ENCODE measurements around a stretch of chr1.

DNA sequence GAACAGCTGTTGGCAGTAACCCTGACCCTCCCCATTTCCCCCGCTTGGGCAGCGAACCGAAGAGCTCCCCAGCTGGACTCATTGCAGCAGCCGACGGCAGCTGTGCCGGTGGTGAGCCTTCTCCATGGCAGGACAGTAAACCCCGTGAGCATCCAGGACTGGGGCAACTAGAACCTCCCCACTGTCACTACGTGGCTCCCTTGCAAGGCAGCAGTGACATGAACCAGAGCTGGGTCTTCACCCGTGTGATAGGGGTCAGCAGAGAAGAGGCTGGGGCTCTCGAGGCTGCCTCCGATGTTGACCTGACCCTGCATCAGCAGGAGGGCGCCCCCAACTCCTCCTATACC lies 661 bp downstream of the KLHDC7A start:
- RAMPAGE, long total RNA: no peak
- RRBS, 2 experiments: no CpG with 5 or more reads among the region's 12 CpGs
CAGE:
- cytosol, long polyA minus RNA: no peak
- cytosol, long polyA plus RNA: no peak
- long polyA plus RNA: no peak
- nucleolus, long total RNA: no peak
- nucleus, long polyA plus RNA: no peak
- nucleus, long total RNA: no peak

DNA sequence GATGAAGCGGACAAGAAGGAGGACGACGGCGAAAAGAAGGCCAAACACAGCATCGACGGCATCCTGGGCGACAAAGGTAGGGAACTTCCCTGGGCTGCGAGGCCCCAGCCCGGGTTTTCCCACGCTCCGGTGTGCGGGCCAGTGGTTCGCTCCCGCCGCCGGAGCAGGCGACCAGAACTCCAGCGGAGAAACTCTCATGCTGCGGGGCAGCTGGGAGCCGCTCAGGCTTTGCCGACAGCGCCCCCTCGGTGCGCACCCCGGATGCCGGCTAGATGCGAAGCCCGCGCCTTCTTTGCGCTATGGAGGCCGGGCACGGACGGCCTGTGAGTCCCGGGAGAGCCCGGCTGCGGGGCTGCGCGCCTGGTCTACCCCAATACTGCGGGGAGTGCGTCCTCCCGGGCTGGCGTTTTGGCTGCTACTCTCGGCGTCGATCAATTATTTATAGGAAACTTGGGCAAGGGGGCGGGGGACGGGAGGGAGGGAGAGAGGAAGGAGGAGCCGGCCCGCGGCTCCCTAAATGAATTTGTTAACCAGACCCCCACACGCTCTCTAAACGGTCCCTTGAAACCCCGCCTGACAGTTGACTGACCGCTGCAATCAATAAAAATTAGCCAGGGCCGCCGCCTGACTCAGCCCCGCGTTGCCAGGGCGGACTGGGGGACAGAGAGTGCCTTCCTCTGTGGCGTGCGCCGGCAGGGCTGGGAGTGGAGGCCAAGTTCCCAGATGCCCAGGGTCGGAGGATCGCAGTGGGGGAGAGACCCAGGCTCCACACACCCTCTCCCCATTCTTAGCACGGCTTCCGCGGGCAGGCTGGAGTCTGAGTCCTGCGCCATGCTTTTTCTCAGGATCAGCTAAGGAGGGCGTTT lies 5.9 kb downstream of the PAX7 start:
- RAMPAGE, long total RNA: no peak
- RRBS, 2 experiments: 8 to 25% methylated on average over 17 to 21 of the region's 69 CpGs
CAGE:
- cytosol, long polyA minus RNA: no peak
- cytosol, long polyA plus RNA: no peak
- long polyA plus RNA: no peak
- nucleolus, long total RNA: no peak
- nucleus, long polyA plus RNA: no peak
- nucleus, long total RNA: no peak

DNA sequence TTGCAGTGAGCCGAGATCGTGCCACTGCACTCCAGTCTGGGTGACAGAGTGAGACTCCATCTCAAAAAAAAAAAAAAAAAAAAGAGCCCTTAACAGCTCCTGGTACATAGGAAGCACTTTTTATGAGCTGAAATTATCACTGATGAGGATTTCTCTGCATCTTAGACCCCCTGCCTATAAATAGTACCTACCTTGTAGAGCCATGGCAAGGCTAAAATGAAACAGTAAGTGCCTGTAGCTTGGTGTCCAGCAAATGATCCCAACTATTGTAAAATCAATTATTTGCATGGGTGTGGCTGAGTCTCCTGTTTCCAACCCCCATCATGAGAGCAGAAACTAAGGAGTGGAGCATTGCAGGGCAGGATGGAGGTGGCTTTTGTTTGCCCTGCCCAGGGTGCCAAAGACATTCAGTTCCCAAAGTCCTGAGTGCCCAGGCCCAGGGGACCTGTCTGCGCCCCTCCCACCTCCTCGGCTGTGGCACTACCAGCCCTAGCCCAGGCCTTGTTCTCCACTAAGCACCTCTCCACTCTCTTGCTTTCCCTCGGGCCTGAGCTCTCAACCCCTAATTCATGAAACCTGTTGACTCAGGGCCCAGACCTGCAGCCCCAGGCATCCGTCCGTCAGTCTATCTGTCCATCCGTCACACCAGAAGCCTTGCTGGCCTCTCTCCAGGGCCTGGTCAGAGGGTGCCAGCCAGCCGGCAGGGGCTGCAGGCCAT lies 39.5 kb downstream of the PAX7 start:
- RAMPAGE, long total RNA: no peak
- RRBS, 2 experiments: no CpG with 5 or more reads among the region's 9 CpGs
CAGE:
- cytosol, long polyA minus RNA: no peak
- cytosol, long polyA plus RNA: no peak
- long polyA plus RNA: no peak
- nucleolus, long total RNA: no peak
- nucleus, long polyA plus RNA: no peak
- nucleus, long total RNA: no peak

DNA sequence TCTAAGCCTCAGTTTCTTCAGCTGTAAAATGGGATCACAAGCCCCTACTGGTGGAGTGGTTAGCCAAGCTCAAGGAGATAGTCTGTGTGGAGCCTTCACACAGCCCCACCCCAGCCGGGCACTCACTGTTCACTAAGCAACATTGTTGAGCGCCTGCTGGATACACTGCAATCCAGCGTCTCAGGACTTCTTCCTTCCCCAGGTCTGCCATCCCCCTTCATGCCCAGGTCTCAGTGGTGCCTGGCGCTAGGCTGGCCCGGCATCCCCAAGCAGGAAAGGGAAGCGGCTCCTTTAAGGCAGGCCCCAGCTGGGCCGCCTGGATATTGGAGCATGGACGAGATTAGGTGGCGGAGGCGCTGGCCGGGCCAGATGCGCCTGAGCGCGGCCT lies 75.6 kb downstream of the TAS1R2 start:
- RAMPAGE, long total RNA: no peak
- RRBS, 2 experiments: 30% methylated on average over 6 of the region's 14 CpGs; no CpG with 5 or more reads in 1 of the 2 experiments
CAGE:
- cytosol, long polyA minus RNA: no peak
- cytosol, long polyA plus RNA: no peak
- long polyA plus RNA: no peak
- nucleolus, long total RNA: no peak
- nucleus, long polyA plus RNA: no peak
- nucleus, long total RNA: no peak

DNA sequence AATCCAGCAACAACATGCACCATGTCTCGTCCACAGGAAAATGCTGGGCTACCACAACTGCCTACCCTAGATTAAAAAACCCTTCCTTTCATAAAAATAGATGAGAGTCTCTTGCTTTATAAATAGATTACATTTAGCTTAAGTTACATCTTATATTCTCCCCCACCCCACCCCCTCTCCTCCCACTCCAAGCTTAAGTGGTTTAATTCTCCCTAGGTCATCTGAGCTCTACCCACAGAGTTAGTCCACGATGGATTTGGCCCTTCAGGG lies 2.9 kb upstream of the ALDH4A1 start:
- RAMPAGE, long total RNA: no peak
- RRBS, 2 experiments: no CpG with 5 or more reads among the region's 2 CpGs
CAGE:
- cytosol, long polyA minus RNA: no peak
- cytosol, long polyA plus RNA: start-site peak on the minus strand centred at position 157 of the sequence, 34 bp wide, 41 and 42 reads in 2 replicates
- long polyA plus RNA: no peak
- nucleolus, long total RNA: no peak
- nucleus, long polyA plus RNA: no peak
- nucleus, long total RNA: no peak

GRCh38 chr1:18908776-18909628 lies 6.6 kb upstream of the ALDH4A1 start:
- RAMPAGE, long total RNA: no peak
- RRBS, 2 experiments: no CpG with 5 or more reads among the region's 16 CpGs
CAGE:
- cytosol, long polyA minus RNA: no peak
- cytosol, long polyA plus RNA: no peak
- long polyA plus RNA: no peak
- nucleolus, long total RNA: no peak
- nucleus, long polyA plus RNA: no peak
- nucleus, long total RNA: no peak

GRCh38 chr1:18914847-18915331 lies 12.5 kb upstream of the ALDH4A1 start:
- RAMPAGE, long total RNA: no peak
- RRBS, 2 experiments: no CpG with 5 or more reads among the region's 3 CpGs
CAGE:
- cytosol, long polyA minus RNA: no peak
- cytosol, long polyA plus RNA: no peak
- long polyA plus RNA: no peak
- nucleolus, long total RNA: no peak
- nucleus, long polyA plus RNA: no peak
- nucleus, long total RNA: no peak

GRCh38 chr1:18925996-18927029 lies 24.0 kb upstream of the ALDH4A1 start:
- RAMPAGE, long total RNA: no peak
- RRBS, 2 experiments: no CpG with 5 or more reads among the region's 15 CpGs
CAGE:
- cytosol, long polyA minus RNA: no peak
- cytosol, long polyA plus RNA: no peak
- long polyA plus RNA: no peak
- nucleolus, long total RNA: start-site peak on the plus strand at chr1:18926841-18926879, 14 reads
- nucleus, long polyA plus RNA: no peak
- nucleus, long total RNA: no peak

GRCh38 chr1:18935670-18936371 lies 20.7 kb downstream of the IFFO2 start:
- RAMPAGE, long total RNA: no peak
- RRBS, 2 experiments: no CpG with 5 or more reads among the region's 8 CpGs
CAGE:
- cytosol, long polyA minus RNA: no peak
- cytosol, long polyA plus RNA: no peak
- long polyA plus RNA: no peak
- nucleolus, long total RNA: no peak
- nucleus, long polyA plus RNA: no peak
- nucleus, long total RNA: no peak

DNA sequence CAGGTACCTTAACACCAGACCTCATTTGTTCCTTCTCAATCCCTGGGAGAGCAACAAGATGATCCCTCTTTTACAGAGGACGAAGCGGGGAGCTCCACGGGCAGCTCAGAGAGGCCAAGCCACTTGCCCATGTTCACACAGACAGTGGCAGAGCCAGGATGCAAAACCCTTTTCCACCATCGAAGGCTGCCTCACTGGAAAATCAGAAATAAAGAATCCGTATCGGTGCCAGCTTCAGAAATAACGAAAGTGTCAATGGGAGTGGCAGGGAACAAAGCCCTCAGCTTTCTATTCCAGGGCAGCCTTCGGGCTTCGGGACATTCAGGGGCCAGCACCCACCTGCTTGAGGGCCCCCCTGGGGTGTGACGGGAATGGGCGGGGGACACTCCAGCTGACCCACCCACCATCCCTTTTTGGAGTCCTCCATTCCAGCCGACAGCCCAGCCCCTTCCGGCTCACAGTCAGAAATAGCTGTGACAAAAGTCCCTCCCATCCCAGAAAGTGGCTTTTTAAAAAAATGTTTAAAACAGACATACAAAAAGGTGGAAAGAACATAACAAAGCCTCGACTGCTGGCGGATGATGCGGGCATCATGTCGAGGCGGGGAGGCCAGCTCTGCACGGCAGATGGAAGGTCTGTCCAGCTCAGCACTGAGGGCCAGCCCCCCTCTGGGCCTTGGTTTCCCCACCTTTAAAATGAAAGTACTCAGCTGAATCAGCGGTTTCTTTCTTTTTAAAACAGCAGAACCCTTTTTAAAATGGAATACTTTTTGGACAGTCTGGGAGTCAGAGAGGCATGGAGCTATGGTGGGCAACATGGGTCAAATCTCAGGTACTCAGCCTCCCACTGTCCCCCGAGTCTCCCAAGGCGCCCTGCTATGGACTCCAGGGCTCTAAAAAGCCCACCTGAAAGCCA lies 5.8 kb downstream of the IFFO2 start:
- RAMPAGE, long total RNA: no peak
- RRBS, 2 experiments: no CpG with 5 or more reads among the region's 22 CpGs
CAGE:
- cytosol, long polyA minus RNA: no peak
- cytosol, long polyA plus RNA: no peak
- long polyA plus RNA: no peak
- nucleolus, long total RNA: no peak
- nucleus, long polyA plus RNA: no peak
- nucleus, long total RNA: no peak

- RAMPAGE, long total RNA: no peak
- RRBS, 2 experiments: no CpG with 5 or more reads among the region's 5 CpGs
CAGE:
- cytosol, long polyA minus RNA: no peak
- cytosol, long polyA plus RNA: no peak
- long polyA plus RNA: no peak
- nucleolus, long total RNA: no peak
- nucleus, long polyA plus RNA: no peak
- nucleus, long total RNA: no peak
Measured at GRCh38 chr1:18988983-18989204, 32.4 kb upstream of the IFFO2 start.

- RAMPAGE, long total RNA: no peak
- RRBS, 2 experiments: 80% methylated on average over 3 of the region's 27 CpGs; no CpG with 5 or more reads in 1 of the 2 experiments
CAGE:
- cytosol, long polyA minus RNA: no peak
- cytosol, long polyA plus RNA: no peak
- long polyA plus RNA: no peak
- nucleolus, long total RNA: no peak
- nucleus, long polyA plus RNA: no peak
- nucleus, long total RNA: no peak
Measured at GRCh38 chr1:19033798-19034749, 77.6 kb upstream of the IFFO2 start.

DNA sequence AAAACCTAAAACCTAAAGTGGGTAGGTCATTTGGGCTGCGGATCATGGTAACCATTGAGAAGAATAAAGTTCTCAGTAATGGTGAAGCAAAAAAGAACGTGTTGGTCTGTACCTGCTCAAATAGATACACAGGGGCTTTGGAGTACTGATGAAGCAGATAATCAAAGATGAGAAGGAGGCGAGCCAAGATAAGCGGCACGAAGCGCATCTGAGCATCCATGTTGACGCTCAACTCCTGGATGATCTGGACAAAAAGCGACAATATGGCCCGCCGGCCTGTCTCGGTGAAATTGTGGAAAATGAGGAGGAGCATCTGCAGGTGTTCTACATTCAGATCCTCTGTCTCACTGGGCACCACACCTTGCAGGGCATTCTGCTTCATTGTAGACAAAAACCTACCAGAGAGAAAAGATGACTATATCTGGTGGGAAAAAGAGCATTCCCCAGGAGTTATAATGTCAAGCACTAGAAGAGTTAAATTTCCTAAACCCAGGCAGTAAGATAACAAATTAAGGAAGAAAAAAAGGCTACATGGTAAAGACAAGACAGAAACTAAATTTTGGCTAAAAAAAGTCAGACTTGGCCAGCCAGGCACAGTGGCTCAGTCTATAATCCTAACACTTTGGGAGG lies 32.6 kb downstream of the UBR4 start:
- RAMPAGE, long total RNA: no peak
- RRBS, 2 experiments: no CpG with 5 or more reads among the region's 11 CpGs
CAGE:
- cytosol, long polyA minus RNA: no peak
- cytosol, long polyA plus RNA: no peak
- long polyA plus RNA: no peak
- nucleolus, long total RNA: no peak
- nucleus, long polyA plus RNA: no peak
- nucleus, long total RNA: no peak

DNA sequence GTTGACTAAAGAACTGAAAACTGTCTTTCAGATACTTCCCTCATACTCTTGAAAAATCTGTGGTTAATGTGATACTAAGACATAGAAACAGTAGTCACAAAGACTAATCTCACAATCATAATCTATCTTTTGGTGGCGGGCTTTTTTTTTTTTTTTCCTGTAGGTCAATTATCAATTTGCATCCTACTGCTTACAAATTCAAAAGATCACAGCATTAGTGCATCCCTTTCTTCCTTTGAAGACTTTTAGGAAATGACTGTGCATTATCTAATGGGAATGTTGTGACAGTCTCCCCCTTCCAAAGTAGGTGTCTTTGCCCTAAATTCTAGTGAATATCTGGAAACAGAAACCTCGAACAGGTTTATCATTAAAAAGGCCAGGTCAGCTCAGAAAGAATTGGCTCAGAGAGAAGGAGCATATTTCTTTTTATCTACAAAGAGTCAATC lies 4.5 kb downstream of the UBR4 start:
- RAMPAGE, long total RNA: no peak
- RRBS, 2 experiments: no CpG with 5 or more reads among the region's 2 CpGs
CAGE:
- cytosol, long polyA minus RNA: no peak
- cytosol, long polyA plus RNA: no peak
- long polyA plus RNA: no peak
- nucleolus, long total RNA: no peak
- nucleus, long polyA plus RNA: no peak
- nucleus, long total RNA: no peak

DNA sequence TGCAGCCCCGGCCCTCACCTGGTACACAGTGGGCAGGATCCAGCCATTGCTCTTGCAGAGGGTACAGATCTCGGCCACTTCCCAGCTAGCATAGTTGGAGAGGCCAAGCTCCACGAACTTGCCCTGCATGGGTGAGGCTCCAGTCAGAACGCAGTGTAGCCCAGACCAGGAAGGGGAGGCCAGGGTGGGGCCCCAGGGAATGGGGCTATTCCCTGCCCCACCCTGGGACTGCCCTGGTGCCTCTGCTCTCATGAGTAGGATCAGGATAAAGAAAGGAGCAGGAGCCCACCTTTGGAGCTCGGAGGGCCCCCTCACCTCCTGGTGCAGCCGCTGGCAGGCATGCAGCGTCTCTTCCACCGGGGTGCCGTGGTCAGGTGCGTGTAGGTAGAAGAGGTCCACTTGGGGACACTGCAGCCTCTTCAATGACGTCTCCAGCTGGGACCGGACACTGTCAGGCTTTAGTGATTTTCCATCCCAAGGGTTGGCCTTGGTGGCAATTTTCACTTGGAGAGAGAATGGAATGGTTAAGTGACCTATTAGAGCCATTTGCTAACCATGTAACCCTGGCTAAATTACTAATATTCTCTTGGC lies 3.7 kb downstream of the AKR7A2 start:
- RAMPAGE, long total RNA: no peak
- RRBS, 2 experiments: no CpG with 5 or more reads among the region's 12 CpGs
CAGE:
- cytosol, long polyA minus RNA: no peak
- cytosol, long polyA plus RNA: no peak
- long polyA plus RNA: no peak
- nucleolus, long total RNA: no peak
- nucleus, long polyA plus RNA: no peak
- nucleus, long total RNA: no peak

DNA sequence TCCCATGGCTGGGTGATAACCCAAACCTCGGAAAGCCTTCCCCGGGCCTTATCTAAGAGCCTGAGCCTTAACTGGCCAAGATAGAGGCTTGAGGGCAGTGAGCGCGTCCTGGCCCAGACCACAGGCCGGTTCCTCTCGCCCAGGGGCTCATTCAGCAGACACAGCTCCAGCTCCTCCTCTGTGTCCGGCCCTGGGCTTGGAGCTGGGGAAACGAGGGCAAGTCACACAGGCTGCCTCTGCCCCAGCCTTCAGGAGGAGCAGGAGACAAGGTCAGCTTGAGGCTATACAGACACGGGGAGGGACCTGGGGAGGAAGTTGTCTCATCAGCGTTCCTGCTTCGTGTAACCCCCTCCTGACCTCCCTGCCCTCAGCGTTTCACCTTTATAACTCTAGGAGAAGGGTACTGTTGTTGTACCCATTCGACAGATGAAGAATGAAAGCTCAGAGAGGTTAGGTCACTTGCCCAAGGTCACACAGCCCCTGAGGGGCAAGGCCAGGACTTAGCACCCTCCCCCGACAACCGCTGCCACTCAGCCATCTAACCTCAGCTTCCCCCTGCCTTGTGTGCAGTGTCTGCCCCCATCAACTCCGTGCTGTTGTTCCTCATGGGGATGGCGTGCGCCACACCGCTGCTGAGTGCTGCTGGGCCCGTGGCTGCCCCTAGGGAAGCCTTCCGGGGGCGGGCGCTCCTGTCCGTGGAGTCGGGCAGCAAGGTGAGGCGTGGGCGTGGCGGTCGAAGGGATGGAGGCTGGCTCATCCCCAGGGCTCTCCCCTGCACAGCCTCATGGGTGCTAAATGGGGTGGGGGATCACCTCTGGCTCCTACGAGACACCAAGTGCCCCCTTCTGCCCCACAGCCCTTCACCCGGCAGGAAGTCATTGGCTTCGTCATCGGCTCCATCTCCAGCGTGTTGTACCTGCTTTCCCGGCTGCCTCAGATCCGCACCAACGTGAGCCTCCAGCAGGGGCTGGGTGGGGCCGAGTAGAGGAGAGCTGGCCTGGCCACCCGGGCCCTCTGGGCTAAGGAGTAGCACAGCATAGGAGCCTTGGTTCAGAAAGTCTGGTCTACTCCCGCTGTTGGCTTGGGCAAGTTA lies 13.9 kb downstream of the SLC66A1 start:
- RAMPAGE, long total RNA: no peak
- RRBS, 2 experiments: 85 to 88% methylated on average over 15 of the region's 40 CpGs
CAGE:
- cytosol, long polyA minus RNA: no peak
- cytosol, long polyA plus RNA: no peak
- long polyA plus RNA: no peak
- nucleolus, long total RNA: no peak
- nucleus, long polyA plus RNA: no peak
- nucleus, long total RNA: no peak

DNA sequence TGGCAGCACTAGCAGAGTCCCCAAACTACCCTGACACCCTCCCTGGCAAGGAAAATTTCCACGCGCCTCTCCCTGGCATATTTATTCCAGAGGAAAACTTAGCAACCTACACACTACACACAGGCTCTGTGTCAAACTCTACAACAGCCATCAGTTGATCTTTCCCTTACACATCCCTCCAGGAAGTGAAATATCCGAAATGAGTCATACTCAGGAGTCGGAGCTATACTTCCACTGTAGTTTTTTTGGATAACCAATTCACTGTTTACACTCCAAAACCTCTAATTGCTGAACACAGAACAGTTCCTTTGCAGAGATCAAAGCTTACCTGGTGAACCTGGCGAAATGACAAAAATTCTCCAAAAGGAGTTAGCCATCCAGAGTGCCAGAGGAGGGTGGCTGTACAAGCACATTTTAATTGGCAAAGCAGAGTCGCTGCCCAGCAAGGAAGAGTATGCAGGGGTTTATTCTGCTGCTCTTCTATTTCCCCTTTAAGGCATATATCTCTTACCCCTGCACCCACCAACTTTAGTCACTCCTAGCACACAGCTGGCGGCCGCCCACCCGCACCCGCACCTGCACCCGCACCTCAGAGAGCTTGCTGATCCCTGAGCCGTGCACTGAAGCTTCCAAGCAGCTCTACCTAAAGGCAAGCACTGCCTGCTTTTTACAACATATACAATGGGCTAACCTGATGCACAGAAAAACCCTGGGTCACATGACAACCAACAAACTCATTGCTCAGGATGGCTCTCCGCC lies 55.0 kb downstream of the CAPZB start:
- RAMPAGE, long total RNA: no peak
- RRBS, 2 experiments: no CpG with 5 or more reads among the region's 13 CpGs
CAGE:
- cytosol, long polyA minus RNA: no peak
- cytosol, long polyA plus RNA: no peak
- long polyA plus RNA: no peak
- nucleolus, long total RNA: no peak
- nucleus, long polyA plus RNA: no peak
- nucleus, long total RNA: no peak

DNA sequence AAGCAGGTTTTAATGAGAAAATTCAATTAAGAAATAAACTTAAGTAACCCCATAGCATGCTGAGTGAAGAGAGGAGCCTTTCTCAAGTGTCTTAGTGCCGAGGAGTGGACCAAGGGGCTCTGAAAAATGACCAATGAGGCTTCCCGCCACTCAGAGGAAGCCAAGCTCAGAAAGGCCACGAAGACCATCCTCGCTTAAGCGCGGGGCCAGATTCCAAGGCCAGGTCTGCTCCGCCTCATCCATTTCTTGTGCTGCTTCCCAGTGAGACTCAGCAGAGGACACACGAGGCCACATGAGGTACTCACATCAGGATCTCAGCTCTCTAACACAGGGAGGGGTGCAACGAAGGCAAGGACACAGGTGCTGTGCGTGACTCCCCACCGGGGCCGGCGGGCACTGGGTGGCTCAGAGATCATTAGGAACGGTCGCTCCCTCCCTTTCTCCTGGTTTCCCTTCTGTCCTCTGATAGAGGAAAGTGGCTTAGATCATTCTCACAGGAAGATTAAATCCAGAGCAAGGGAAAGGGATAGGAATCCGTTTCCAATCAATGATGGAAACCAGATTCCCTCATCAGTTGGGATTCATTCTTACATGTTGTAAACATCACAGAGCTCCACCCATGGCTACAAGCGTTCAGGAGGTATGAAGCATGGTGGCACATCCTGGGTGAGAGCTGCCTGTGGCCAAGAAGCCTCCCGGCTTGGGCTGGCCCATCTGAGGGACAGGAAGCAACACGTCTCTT lies 46.7 kb downstream of the CAPZB start:
- RAMPAGE, long total RNA: no peak
- RRBS, 2 experiments: no CpG with 5 or more reads among the region's 19 CpGs
CAGE:
- cytosol, long polyA minus RNA: no peak
- cytosol, long polyA plus RNA: no peak
- long polyA plus RNA: no peak
- nucleolus, long total RNA: no peak
- nucleus, long polyA plus RNA: no peak
- nucleus, long total RNA: no peak

GRCh38 chr1:19465978-19466596 lies 19.3 kb downstream of the CAPZB start:
- RAMPAGE, long total RNA: no peak
- RRBS, 2 experiments: no CpG with 5 or more reads among the region's 9 CpGs
CAGE:
- cytosol, long polyA minus RNA: no peak
- cytosol, long polyA plus RNA: no peak
- long polyA plus RNA: no peak
- nucleolus, long total RNA: no peak
- nucleus, long polyA plus RNA: no peak
- nucleus, long total RNA: no peak

DNA sequence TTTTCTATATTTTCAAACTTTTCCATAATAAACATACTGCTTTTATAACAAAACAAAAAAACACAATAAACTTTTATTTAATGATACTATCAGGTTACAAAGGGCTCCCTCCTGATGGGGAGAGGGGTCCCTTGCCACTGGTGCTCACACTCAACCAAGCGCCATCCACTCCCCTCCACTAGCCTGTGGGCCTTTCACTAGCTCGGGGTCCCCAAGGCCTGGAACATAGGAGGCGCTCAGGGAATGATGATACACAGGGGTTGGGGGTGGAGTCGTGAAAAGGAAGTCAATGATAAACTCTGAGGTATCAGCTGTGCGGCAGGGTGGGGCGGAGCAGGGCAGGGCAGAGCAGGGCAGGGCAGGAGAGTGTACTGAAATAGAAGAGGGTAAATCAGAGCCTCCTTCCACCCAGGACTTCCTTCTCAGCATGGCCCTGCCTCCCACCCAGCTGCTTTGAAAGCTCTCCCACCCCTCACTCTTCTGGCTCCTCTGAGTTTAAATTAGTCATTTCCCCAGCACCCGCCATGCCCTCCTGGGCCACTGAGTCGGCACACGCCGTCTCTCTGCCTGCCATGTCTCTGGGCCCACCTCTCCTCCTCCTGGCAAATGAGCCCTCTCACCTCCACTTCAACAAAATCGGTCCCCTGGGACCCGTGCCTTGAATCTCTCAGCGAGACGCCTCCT lies 17.0 kb downstream of the CAPZB start:
- RAMPAGE, long total RNA: no peak
- RRBS, 2 experiments: no CpG with 5 or more reads among the region's 14 CpGs
CAGE:
- cytosol, long polyA minus RNA: no peak
- cytosol, long polyA plus RNA: no peak
- long polyA plus RNA: no peak
- nucleolus, long total RNA: no peak
- nucleus, long polyA plus RNA: no peak
- nucleus, long total RNA: no peak